Glomerular endothelial cell (primary cell): ENCODE measurements around a stretch of chr14.

DNA sequence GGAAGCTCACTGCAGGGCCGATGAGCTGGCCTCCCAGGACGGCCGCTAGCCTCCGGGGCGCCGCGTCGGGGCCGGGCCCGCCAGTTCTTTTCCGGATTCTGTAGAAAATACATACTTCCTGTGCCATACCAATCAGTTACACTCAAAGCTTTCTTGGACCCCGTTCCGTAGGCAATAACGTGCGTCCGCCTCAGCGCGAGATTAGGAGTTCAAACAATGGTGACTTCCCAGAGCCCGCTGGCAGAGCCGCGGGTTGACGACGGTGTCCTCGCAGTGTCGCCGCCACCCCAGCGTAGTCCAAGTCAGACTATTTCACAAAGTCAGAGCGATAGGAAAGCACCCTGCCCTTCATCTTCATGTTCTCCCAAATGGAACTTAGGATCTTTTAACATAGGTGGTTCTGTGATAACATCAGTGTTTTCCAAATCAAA is 39.1 kb upstream of the DYNC1H1 start:
- RAMPAGE, long total RNA: no peak

GRCh38 chr14:101928337-101928980 is 35.9 kb upstream of the DYNC1H1 start:
- RAMPAGE, long total RNA: no peak

GRCh38 chr14:101962254-101962892 is 2.0 kb upstream of the DYNC1H1 start:
- RAMPAGE, long total RNA: no peak

DNA sequence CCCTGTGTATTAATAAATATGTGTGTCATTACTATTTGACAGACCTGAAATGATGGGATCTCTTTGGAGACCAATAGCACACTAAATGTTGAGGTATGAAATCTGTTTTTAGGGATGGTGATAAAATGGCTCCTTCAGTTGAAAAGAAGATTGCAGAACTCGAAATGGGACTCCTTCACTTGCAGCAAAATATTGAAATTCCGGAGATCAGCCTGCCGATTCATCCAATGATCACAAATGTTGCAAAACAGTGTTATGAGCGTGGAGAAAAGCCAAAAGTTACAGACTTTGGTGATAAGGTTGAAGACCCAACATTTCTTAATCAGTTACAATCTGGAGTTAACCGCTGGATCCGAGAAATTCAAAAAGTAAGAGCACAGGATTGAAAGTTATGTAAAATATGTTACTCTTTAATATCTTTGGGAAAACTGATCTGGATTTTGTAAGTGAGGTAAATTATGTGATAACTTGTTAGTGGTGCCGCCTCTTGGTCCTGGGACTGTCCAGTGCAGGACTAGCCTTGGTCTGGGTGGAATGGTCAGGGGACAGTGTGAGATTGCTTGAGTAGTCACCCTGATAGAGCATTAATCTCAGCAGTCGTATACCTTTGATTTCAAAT is 15.3 kb downstream of the DYNC1H1 start:
- RAMPAGE, long total RNA: no peak

GRCh38 chr14:101989871-101990332 is 25.5 kb downstream of the DYNC1H1 start:
- RAMPAGE, long total RNA: no peak

DNA sequence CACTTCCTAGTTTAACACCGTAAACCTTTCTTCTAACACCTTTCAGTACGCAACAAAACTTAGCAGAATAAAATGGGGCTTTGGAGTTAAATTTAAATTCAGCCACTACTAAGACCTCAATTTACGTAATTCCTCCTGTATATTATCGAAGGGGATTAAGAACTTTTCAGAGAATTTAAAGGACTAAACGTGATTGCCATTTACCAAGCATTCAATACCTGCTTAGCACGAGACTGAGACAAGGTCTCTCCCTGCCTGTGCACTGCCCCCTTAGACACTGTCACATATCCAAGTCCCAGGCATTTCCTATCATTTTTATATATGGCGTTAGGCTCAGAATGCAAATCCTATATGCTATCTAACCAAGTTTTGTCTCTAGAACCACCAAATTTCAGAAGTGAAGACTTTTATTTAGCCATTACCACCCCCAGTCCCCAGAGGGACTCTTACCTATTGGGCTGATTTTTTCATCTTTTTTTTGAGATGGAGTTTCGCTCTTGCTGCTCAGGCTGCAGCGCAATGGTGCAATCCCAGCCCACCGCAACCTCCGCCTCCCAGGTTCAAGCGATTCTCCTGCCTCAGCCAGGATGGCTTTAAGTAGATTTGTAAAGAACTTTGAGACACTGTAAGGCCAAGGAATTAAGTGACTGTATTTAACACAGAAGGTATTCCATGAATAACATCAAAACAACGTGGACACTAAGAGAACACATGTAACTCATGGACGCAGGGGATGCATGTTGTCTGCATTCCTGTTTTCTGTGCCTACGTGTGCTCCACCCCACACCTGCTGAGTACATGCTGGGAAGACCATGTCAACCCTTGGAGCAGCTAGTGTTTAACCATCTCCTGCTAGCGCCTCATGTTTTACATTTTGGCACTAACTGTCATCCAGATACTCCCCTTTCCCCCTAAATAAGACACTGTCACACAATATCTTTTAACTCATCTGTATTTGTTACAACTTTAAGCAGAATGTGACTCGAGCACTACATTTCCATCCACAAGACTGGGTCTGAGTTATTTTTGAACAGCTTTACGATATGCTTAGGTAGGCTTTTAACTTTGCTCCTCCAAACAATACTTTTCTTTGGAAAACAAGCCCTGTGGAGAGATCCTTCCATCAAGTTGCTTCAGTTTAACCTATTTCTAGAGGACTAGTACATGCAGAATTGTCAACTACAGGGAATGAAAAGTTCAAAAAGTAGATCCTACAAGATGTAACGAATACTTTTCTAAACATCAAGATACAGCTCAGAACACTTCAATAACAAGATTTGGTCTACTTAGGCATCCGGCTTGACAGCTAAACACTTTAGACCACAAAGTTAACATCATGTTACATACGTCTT is 6.3 kb downstream of the HSP90AA1 start:
- RAMPAGE, long total RNA: no peak

GRCh38 chr14:102501830-102502291 is 7.7 kb downstream of the ANKRD9 start:
- RAMPAGE, long total RNA: no peak

DNA sequence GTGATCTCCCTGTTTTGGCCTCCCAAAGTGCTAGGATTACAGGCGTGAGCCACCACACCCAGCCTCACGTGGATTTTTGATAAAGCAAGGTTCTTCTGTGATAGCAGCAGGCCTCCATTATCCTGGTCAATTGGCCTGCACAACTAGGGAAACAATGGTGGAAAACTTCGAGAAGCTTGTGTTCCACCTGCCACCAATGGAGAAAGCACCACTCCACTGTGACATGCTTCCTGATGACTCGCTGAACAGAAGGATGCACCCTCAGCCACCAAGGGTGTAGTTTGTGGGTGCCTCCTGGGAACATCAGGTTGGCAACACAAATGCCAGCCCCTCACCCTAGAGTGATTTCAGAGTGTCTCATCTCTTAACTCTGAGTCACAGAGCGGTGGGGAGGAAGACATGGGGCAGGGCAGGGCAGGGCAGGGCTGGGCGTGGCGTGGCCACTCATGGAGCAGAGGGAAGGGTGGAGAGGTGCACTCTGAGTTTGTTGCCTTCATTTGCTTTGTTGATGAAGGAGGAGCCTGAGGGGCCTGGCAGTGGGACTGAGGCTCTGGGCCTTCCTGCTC is 17.8 kb upstream of the ANKRD9 start:
- RAMPAGE, long total RNA: no peak

GRCh38 chr14:102554591-102555526 is 37.6 kb upstream of the RCOR1 start:
- RAMPAGE, long total RNA: no peak

DNA sequence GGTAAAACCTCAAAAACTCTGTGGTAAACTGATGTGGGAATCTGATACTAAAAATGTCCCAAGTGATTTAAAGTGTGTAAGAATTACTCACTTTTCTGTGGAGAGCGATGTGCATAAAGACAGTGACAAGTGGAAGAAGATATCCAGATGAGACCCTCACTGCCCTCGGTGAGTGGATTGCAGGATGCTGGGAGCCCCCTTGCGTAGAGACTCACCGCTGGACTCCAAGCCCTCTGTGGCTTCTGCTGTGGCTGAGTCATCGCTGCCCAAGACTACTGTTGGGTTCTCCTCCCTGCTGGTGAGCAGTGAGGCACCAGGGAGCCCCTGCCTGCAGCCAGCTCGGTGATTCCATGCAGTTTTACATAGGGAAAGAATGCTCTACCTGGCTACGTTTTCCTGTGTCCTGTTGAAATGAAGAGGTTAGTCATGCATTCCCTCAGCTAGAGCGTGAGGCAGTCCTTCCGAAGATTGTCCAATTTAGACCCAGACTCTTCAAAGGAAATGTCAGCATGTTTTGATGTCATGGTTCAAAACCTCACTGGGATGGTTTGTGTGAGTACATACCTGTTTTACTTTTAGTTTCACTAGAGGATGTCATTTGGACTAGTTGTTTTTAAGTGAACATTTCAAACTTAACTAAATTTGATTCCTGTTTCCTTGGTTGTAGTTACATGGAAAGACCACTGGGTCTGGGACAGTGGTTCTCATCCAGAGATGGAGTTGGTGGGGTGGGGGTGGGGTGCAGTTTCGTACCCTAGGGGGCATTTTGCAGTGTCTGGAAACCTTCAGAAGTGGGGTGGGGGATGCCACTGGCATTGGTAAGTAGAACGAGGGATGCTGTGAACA is 28.3 kb downstream of the TRAF3 start:
- RAMPAGE, long total RNA: no peak

DNA sequence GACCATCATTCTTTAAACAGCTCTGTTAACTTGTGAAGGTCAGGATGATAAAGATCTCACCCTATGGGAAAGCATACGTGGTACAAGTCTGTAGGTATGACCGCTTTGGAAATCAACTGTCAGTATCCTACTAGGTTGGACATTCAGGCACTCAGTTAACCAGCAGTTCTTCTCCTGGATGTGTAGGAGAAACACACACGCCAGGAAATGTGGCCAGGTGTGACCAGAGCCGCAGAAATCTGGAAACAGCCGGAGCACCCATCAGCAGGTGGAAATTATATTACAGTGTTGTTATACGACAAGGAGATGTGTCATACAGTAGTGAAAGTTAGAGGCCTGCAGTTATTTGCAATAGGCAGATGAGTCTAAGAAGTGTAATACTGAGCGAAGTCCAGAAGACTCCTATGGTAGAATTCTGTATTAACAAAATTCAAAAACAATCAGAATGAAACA is 39.5 kb upstream of the AMN start:
- RAMPAGE, long total RNA: no peak

DNA sequence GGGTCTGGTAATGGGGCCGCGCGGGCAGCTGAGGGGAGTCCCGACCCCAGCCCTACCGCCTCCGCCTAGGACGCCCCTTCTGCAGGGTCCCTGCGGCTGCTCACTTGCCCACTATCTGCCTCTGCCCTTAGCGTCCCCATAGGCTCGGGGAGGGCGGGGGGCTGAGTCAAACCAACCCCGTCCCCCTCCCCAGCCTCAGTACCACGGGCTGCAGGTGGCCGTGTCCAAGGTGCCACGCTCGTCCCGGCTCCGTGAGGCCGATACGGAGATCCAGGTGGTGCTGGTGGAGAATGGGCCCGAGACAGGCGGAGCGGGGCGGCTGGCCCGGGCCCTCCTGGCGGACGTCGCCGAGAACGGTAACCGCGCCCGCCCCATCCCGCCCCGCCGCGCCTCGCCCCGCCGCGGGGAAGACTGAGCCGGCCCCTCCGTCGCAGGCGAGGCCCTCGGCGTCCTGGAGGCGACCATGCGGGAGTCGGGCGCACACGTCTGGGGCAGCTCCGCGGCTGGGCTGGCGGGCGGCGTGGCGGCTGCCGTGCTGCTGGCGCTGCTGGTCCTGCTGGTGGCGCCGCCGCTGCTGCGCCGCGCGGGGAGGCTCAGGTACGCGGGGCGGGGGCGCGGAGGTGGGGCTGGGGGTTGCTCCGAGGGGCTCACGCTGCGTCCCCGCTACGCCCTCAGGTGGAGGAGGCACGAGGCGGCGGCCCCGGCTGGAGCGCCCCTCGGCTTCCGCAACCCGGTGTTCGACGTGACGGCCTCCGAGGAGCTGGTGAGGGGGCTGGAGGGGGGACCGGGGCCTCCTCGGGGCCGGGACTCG is 7.5 kb downstream of the AMN start:
- RAMPAGE, long total RNA: no peak

DNA sequence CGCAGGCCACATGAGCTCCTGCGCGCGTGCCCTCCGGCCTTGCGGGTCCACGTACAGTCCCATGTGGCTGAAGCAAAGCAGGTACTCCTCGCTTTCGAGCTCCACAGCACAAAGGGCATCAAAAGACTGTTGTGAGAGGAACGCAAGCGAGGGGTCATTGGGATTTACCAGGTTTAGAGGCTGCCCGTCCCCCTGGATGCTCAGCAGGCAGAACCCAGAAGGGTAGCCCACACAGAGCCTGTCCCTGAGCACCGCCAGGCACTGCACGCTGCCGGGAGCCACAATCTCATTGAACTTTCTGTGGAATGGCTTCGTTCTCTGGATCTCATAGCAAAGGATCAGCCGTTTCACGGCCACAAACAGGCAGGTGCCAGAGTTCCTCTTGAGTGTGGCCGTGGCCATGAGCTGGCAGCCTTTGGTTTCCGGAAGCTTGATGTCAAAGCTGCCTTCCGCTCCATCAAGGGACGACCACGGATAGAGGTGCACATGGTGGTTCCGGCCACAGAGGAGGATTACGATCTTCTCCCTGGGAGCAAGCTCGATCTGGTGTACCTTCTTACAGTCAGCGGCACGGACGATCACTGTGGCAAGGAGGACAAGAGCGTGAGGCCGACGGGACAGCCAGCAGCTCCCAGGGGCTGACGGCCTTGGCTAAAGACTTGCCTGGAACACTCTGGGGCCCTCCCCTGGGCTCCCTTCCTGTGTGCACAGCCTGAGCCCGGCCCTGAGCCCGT is 21.6 kb downstream of the AMN start:
- RAMPAGE, long total RNA: no peak

DNA sequence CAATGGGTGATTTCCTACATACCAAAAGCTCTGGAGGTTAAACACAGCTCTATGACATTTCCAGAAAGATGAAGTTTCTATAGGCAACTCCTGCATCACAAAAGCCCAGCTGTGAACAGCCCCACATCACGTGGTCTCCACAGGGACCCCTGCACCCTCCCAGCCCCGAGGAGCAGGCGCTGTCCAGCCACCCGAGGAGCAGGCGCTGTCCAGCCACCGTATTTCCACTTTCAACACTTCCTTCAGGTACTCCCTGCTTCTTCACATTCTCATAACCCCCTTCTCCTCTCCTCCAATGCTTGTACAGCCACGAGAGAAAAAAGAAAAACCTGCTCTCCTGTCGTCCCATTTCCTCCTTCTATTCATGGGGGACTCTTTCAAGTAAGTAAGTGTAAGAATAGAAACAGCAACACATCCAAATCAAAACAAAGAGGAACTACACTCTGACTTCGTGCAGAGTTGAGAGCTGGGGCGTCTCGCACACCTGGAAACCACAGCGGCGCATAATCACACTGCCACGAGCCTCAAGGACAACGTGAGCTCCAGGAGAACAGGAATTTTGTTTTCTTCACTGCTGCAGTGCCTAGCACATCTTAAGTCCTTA is 11.9 kb downstream of the CDC42BPB start:
- RAMPAGE, long total RNA: no peak

- RAMPAGE, long total RNA: no peak
These were observed 1.8 kb downstream of the TNFAIP2 start for GRCh38 chr14:103125007-103125501.

DNA sequence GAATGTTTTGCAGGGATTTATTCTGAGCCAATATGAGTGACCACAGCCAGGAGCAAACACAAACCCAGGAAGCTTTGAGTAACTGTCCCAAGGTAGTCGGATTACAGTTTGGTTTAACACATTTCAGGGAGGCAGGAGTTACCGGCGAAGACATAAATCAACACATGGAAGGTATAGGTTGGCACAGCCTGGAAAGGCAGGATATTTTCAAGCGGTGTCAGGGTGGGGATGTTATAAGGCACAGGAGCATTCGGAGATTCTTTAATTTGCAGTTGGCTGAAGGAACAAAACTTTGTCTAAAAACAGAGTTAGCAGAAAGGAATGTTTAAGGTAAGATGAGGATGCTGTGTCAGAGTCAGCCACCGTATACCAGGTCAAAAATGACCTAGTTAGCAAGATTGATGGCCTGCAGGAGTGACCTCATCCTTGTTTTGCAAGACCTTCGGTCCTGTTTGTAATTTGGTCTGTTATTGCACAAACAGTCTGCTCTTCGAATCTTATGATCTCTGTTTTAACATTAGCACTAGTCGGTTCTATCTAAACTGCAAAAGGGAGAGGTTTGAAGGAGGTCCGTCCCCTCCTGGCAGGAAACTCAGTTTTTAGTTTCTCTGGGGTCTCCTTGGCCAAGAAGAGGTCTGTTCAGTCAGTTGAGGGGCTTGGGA is 75.4 kb downstream of the TNFAIP2 start:
- RAMPAGE, long total RNA: no peak

- RAMPAGE, long total RNA: no peak
These were observed 86.8 kb downstream of the TNFAIP2 start for GRCh38 chr14:103209979-103210456.

DNA sequence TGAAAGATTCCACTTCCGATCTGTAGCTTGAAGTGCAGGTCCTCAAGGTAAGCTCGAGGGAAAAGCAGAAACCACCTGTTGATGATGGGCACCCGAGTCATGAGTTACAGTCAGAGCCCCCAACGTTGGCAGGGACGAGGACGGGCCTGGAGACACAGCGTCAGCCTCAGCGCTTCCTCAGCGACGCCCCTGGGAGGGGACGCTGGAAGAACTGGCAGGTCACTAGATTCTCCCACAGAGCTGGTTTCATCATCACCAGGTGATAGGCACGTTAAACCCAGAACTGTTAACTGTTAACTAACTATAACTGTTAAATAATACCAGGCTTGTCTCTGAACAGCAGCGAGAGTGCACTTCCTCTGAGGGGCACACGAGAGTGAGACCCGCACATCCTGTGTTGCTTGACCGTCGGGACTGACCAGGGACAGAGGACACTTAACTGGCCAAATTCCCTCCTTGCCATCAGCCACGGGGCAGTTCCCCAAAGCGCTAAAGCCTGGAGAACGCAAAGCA is 101.9 kb downstream of the TNFAIP2 start:
- RAMPAGE, long total RNA: no peak

DNA sequence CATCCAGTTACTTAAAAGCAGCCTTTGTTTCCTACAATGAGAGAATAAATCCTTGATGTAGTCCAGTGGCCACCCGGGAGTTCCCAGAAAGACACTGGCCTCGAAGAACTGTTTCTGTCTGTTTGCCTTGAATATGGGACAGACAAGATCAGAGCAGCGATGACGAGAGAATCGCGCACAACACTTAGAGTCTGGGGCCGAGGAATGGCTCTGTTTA is 102.3 kb downstream of the TNFAIP2 start:
- RAMPAGE, long total RNA: no peak

GRCh38 chr14:103332505-103332874 is 1.5 kb upstream of the EIF5 start:
- RAMPAGE, long total RNA: no peak